Metastatic Liver Carcinoma in the Lung (tissue), 2 donors: ENCODE measurements around a stretch of chr17.

- PRO-cap, 2 experiments, result peak in 1 of 2 experiments; most common plus-strand start chr17:74427659 (in 1); most common minus-strand start chr17:74427821 (in 1)
Measured at GRCh38 chr17:74427411-74427946, 4.4 kb upstream of the GPRC5C start.

DNA sequence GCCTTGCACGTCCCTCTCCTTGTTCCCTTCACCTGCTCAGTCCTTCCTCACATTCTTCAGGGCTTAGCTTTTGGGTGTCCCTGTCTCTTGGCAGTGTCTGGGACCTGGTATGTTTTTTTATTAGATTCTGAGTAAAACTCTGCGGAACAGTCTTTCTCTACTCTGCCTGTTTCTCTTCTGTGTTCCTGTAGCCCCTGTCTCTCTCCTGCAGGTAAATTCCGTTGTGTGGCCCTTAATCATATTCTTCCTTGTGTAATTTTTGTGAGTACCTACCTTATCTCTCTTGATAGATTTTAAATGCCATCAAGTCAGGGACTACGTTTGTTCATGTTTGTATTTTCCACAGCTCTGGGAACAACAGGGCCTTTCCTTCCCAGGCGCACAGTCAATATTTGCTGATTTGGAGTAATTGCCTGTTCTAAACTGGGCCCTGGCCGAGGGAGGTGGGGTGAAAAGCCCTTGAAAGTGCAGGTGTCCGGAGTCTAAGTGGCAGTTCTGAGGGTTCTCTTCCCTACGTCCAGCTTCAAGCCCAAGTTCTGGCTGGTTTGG, 4.5 kb downstream of the GPRC5C start:
- PRO-cap, 2 experiments, result no peak in any of the 2 experiments

- PRO-cap, 2 experiments, result peak in 1 of 2 experiments; most common plus-strand start chr17:74453326 (in 1); most common minus-strand start chr17:74453220 (in 1)
Measured at GRCh38 chr17:74452948-74453598, 13.4 kb upstream of the CD300A start.

DNA sequence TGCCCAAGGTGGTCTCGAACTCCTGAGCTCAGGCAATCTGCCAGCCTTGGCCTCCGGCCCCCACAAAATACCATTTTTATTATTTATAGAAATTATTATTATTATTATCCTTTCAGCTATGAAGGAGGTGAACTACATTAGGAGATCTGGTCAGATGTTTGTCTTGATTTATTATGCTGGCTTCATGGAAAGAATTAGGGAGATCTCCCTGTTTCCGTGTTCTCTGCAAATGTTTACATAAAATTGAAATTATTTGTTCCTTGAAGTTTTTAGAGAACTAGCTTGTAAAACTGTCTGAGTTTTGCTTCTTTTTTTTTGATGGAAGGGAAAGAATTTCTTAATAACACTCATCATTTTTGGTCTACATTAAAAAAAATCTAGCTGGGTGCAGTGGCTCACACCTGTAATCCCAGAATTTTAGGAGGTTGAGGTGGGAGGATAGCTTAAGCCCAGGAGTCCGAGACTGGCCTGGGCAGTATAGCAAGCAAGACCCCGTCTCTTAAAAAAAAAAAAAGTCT, 2.5 kb downstream of the CD300A start:
- PRO-cap, 2 experiments, result peak in 1 of 2 experiments; most common minus-strand start position 235 of the sequence (in 1)

DNA sequence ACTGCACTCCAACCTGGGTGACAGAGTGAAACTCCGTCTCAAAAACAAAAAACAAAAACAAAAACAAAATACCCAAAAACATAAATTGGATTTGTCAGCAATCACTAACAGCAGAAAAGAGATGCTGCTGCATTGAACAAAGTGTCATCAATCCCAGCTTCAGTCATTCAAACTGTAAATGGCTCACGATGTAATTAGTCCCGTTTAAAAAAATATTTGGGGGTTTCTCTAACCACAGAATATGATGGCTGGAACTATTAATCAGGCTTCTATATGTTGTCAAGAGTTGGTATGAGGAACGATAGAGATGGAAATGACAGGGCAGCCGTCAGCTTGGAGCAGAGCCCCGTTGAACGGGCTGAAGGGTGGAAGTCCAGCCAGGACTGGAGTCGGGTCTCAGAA, 1.5 kb downstream of the CD300LB start:
- PRO-cap, 2 experiments, result peak in 1 of 2 experiments; most common plus-strand start position 341 of the sequence (in 1)

GRCh38 chr17:74605004-74605921, 13.2 kb upstream of the CD300LD start:
- PRO-cap, 2 experiments, result no peak in any of the 2 experiments

- PRO-cap, 2 experiments, result peak in 1 of 2 experiments; most common plus-strand start chr17:74690737 (in 1)
Measured at GRCh38 chr17:74690486-74691008, 22.2 kb downstream of the CD300LF start.

DNA sequence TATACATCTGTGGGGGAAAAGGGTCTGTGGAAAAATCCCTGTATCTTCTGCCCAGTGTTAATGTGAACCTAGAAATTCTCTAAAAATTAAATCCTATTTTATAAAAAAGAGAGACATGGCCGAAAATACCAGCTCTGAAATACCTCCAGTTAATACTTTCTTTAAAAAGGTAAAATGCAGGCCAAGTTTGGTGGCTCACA, 6.2 kb upstream of the CD300LF start:
- PRO-cap, 2 experiments, result peak in 1 of 2 experiments; most common plus-strand start position 103 of the sequence (in 1)

DNA sequence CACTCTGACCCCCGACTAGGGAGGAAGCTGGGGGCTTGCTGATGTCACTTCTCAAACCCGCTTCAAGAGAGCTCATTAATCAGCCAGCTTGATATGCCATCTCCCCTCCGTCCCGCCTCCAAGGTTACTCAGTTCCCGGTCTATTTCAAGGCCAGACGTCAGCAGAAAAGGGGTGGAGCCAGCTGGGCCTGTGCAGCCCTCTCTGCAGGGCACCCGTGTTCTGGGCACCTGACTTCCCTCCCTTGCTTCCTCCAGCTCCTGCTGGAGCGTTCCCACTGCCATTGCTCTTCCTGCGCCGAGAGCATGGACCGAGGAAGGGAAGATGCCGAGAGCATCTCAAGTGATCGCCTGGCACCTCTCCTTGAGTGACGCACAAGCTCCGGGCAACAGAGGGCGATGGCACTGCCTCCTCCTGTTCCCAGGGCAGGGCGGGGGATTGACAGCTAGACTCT, 29.2 kb downstream of the TMEM104 start:
- PRO-cap, 2 experiments, result no peak in any of the 2 experiments

DNA sequence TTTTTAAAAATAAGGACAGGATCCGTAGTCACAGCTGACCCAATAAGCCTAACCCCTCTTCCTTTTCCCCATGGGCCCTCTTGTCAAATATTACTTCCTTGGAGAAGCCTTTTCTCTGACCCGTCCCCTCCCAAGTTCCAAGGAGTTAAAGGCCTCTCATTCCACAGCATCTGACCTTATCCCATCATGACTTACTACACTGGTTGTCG, 962 bp upstream of the FDXR start:
- PRO-cap, 2 experiments, result no peak in any of the 2 experiments

GRCh38 chr17:74922640-74923044, 413 bp downstream of the USH1G start:
- PRO-cap, 2 experiments, result no peak in any of the 2 experiments

DNA sequence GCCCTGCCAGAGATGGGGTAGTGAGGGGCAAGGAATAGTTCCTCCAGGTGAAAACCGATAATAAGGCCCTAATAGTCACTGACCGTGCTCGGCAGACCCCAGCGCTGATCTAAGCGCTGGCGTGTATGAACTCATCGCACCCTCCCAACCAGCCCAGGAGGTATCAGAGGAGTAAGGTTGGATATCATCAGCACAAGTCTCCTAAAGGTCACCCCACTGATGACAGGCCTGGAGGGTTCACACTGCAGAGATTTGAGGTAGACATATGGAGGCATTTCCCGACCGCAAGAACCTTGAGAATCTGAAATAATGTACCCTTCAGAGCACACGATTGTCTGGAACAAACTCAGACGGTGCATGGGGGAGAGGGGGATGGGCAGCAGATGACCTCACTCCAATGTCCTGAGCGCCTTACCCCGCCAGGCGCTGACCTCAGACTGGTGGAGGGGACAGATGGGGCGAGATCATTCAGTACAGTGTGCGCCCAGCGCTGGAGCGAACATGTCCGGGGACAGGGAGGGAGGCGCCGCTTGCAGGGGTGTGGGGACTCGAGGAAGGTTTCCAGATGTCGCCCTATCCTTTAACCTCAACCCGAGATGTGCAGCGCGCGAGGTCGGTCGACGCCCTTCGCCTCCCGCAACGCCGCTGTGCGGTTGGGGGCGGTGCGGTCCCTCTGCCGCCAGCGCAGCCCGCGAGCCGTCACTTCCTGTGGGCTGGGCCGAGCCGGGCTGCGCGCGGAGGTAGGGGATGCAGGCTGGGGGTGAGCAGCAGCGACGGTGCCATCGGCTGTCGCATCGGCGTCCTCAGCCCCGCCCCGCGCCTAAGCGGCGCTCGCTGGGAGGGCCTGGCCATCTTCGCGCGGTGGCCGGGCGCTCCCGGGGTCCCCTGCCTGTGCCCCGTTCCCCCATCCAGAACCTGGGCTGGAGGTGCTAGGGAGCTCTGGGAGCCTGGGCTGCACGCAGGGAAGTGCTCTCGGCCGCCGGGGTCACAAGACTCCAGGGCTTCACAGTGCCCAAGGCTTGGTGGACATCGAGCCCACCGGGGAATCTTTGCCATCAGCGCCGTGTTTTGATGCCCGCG, 5.4 kb upstream of the CDR2L start:
- PRO-cap, 2 experiments, result peak in 2 of 2 experiments; most common plus-strand start position 435 of the sequence (in 2); most common minus-strand start position 649 of the sequence (in 2)

DNA sequence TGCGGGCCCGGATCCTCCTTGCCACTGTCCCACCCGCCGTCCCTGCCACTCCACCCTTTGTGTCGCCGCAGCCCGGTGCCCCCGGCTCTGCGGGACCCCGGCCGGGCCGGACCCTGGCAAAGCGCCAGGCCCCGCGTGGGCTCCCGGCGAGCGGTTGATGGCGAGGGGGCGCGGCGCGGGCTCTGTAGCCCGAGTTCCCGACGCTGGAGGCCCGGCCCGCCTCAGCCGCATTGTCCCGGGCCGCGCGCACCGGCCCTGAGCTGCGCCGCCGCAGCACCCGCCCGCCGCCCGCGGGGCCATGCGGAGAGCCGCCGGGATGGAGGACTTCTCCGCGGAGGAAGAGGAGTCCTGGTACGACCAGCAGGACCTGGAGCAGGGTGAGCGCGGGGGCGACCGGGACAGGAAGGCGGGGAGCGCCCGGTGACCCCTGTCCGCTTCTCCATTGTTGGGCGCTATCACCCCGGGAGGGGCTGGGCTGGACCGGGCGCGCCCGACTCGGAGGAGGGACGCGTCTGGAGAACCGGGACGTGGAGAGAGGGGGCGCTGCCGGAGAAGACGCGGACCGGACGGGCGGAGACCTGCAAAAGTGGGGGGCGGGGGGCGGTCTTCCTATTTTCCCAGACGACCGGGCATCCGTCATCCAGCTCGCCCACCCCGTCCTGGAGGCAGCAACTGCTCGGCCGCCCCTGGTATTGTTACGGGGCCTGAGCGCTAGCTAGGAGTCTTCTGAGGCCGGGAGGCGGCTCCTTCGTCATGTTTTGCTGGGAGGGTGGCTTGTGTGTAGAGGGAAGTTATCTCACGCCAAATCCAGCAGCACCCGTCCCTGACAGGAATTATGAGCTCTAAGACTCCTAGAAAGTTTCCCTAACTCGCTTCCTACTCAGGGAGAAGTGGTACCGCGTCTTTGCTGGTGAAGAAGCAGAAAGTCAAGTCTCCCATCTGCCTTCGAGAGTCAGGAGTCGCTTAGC, 598 bp downstream of the CDR2L start:
- PRO-cap, 2 experiments, result peak in 2 of 2 experiments; most common plus-strand start position 692 of the sequence (in 2); most common minus-strand start position 447 of the sequence (in 2)

DNA sequence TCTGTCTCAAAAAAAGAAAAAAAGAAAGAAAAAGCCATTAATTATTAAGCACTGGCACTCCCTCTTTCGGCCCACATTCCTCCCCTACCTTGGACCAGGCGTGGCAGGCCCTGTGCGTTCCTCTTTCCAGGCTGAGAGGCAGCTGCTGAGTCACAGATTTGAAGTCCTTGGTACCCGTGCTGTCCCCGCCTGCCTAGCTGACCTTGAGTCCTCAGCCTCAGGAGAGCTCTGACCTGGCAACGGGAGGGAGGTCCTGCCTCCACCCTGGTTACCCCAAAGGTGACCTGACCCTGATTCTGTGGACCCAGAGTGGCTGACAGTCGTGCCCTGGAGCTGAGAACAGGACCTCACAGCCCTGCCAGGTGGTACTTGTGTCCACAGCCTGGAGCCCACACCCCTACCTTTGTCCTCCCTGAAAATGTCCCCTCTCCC, 4.3 kb downstream of the CDR2L start:
- PRO-cap, 2 experiments, result no peak in any of the 2 experiments

GRCh38 chr17:75034418-75035322, 12.1 kb downstream of the ATP5PD start:
- PRO-cap, 2 experiments, result peak in 2 of 2 experiments; most common plus-strand start chr17:75034596 (in 1); most common minus-strand start chr17:75034504 (in 1)

DNA sequence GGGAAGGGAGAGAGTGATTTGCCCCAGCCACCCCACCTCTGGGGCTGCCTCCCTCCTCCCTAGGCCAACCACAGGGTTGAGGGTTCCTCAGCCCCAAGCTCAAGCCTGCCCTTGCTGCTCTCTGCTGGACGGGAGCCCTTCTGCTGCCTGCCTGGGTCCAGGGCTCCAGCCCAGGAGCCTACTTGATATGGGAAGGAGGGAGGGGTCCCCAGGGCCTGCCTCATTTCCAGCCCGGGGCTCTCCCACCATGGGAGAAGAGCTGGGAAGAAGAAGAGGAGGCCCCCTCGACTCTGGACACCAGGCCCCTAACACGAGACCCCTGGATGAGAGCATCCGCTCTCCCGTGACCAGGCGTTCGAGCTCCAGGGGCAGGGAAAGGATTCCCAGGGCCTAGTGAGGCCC, 712 bp downstream of the SLC16A5 start:
- PRO-cap, 2 experiments, result no peak in any of the 2 experiments

GRCh38 chr17:75090827-75091774, 3.3 kb downstream of the SLC16A5 start:
- PRO-cap, 2 experiments, result peak in 1 of 2 experiments; most common plus-strand start chr17:75091487 (in 1)

DNA sequence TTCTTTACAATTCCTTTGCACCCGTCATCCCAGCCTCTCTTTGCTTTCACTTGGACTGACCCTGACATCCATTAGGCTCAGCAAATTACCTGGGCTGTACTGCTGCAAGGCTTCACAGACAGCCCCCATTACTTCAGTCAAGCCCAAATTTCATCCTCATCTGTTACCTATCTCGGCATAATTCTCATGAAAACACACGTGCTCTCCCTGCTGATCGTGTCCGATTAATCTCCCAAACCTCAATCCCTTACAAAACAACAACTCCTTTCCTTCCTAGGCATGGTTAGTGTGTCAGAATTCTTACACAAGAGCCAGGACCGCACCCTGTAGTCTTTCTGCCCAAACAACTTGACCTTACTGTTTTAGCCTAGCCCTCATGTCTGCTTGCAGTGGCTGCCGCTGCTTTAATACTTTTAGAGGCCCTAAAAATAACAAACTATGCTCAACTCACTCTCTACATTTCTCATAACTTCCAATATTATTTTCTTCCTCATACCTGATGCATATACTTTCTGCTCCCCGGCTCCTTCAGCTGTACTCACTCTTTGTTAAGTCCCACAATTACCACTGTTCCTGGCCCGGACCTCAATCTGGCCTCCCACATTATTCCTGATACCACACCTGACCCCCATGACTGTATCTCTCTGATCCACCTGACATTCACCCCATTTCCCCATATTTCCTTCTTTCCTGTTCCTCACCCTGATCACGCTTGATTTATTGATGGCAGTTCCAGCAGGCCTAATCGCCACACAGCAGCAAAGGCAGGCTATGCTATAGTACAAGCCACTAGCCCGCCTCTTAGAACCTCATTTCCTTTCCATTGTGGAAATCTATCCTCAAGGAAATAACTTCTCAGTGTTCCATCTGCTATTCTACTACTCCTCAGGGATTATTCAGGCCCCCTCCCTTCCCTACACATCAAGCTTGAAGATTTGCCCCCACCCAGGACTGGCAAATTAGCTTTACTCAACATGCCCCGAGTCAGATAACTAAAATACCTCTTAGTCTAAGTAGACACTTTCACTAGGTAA, 5.3 kb downstream of the GGA3 start:
- PRO-cap, 2 experiments, result no peak in any of the 2 experiments

DNA sequence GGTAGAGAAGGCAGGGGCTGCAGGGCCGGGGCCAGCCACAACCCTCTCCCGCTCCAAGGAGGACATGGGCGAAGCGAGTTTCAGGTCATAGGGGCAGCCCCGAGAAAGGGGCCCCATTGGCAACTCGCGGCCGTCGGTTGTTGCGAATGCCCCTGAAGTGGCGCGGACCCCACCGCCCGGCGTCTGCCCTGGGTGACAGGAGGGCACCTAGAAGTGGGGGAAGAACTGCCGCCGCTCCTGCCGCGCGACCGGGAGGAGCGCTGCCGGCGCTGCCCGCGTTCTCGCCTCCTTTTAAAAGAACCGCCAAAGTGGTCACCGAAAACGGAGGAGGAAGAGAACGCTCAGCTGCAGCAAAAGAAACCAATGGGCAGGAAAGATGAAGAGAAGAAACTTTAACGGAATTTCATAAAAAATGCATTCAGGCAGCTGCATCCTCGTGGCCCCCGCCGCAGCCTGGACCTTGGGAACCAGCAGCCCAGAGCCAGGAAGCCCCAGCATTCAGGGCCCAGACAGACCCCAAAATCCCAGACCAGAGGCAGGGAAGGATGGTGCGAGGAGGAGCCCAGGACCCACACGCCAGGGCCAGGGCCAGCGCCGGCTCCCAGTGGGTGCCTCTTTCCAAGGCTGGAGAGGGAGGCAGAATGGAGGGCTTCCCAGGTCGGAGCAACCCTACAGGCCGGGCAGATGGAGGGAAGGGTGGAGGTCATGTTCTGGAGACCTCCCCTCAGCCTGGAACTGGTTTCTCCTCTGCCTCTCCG, 780 bp upstream of the MIF4GD start:
- PRO-cap, 2 experiments, result peak in 1 of 2 experiments; most common minus-strand start position 293 of the sequence (in 1)

GRCh38 chr17:75295004-75295464, 5.8 kb upstream of the SLC25A19 start:
- PRO-cap, 2 experiments, result no peak in any of the 2 experiments